Paraaortic lymph node (tissue), 1 donor: ENCODE measurements around the gene COL5A1.

- PRO-cap: no peak
Observed at GRCh38 chr9:134350612-134351697, 24.7 kb downstream of the RXRA start.

DNA sequence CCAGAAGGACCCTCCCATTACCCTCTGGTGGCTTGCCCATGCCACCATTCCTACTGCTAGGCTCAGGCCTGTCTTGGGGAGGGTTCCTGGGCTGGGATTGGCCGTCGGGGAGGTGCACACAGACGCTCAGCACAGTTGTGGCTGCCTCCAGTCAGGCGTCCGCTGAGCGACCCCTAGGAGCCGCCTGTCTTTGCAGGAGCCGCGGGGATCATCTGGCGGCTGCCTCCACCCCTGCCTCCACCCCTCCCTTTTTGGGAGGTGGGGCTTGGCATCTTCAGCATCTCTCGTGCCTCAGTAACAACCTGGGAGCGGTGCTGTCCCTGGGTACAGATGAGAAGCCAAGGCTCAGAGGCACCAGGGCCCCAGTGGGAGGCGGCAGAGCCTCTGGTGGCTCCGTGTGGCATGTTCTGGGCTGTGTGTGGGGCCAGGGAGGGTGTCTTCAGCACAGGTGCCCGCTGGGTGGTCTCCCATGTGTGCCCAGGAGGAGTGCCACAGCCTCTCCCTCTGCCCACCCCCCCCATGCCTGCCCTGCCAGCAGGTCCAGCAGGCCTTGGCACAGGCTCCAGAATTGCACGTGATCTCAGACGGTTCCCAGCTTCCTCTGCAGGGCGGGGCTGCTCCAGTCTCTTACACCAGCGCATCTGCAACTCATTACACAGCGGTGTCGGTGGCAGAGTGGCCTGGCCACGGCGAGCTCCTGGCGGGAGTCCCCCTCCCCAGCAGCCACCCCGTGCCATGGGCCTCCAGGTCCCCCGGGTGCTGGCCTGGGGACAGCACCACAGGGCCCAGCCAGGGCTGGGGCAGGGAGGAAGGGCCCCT is 39.8 kb downstream of the RXRA start:
- PRO-cap: unidirectional peak, plus-strand start at position 658 of the sequence

GRCh38 chr9:134396163-134396844 is 70.0 kb downstream of the RXRA start:
- PRO-cap: no peak

DNA sequence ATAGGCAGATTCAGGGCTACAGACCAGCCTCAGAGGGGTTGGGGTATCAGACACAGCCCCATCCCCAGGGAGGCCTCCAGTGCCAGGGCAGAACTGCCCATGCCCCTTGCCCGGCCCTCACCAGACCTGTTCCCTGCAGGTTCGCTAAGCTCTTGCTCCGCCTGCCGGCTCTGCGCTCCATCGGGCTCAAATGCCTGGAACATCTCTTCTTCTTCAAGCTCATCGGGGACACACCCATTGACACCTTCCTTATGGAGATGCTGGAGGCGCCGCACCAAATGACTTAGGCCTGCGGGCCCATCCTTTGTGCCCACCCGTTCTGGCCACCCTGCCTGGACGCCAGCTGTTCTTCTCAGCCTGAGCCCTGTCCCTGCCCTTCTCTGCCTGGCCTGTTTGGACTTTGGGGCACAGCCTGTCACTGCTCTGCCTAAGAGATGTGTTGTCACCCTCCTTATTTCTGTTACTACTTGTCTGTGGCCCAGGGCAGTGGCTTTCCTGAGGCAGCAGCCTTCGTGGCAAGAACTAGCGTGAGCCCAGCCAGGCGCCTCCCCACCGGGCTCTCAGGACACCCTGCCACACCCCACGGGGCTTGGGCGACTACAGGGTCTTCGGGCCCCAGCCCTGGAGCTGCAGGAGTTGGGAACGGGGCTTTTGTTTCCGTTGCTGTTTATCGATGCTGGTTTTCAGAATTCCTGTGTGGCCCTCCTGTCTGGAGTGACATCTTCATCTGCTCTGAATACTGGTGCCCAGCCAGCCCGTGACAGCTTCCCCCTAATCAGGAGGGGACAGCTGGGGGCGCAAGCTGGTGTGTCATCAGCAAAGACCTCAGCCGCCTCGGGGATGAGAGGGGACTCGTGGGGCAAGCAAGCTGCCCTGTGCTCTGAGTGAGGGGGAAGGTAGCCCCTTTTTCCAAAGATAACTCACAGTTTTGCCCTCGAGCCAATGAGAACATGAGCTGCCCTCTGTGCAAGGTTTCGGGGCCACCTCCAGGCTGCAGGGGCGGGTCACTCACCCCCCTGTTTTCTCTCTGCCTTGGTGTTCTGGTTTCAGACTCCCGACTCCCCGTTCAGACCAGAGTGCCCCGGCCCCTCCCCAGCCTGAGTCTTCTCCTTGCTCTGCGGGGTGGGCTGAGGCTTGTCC is 110.4 kb downstream of the RXRA start:
- PRO-cap: no peak

- PRO-cap: no peak
Observed at GRCh38 chr9:134488541-134489004, 153.0 kb upstream of the COL5A1 start.

- PRO-cap: no peak
Observed at GRCh38 chr9:134546319-134546955, 95.2 kb upstream of the COL5A1 start.

DNA sequence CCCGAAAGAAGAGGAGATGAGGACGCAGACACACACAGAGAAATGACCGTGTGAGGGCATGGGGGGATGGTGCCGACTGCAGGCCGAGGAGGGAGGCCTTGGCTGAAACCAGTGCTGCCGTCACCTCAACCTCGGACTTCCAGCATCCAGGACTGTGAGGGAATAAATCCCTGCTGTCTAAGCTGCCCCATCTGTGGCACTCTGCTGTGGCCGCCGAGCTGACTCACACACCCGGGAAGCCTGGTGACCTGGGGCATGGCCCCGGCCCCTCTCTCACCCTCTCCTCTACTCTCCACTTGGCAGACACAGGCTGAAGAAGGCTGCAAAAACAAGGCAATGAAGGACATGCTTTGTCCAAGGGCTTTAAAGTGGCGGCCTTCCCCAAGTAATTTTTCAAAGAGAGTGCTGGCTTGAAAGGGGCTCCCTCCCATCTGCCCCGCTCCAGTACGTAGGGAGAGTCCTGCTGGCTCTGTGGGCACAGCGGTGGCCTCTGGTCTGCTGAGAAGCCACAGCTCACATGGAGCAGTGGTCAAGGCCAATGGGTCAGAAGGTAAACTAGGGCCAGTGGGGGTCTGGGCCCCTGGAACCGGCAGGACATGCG is 4.2 kb upstream of the COL5A1 start:
- PRO-cap: no peak

DNA sequence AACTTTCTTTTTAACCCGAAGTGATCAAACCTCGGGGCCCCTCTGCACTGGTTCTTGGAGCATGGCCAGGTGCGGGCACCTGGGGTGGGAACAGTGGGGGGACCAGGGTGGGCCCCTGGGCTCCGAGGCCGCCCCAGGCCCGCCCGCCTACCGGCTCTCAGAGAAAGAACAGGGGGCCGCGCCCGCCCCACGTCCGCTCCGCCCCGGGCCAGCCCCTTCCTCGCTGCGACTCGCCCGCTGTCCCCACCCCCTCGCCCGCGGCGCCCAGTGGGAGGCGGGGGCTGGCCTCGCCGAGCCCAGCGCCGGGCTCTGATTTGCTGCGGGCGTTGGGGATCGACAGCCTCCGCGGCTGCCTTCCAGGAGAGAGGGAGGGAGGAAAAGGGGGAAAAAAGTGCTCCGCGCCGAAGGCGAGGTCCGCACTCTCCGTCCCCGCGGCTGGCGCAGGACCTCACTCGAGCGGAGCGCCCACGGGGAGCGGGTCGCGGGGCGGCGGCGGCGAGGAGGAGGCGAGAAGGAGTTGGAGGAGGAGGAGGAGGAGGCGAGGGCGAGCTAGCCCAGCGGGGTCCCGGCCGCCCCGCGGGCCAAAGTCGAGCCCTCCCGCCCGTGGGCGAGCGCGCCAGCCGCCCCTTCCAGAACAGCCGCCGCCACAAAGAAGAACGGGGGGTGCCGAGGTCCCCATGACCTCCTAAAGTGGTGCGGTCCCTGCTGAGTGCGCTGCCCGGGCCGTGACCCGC is at the start of gene COL5A1:
TSS of gene COL5A1 (plus strand) at position 413 of the 734 bp plus-strand sequence.
- PRO-cap: bidirectional peak, plus-strand start at position 399 of the sequence, minus-strand start at position 159 of the sequence

- PRO-cap: no peak
Observed at GRCh38 chr9:134643254-134643787, 1.7 kb downstream of the COL5A1 start.

- PRO-cap: no peak
Observed at GRCh38 chr9:134809029-134809525, 71.5 kb upstream of the FCN2 start.

DNA sequence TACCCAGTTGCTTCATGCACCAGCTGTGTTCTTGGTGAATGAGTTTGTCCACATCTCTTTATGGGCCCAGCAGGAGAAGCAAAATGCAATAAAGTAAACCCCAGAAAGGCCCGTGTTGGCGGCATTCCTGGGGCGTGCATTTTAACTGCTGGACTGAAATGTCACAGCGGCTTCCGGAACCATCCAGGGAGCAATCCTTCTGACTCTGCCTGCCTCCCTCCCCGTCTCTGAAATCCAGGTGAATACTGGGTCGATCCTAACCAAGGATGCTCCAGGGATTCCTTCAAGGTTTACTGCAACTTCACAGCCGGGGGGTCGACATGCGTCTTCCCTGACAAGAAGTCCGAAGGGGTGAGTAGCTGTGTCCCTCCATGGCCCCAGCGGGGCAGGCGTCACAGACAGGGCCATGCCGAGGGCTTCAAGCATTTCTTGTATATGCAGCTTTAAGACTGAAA is 55.0 kb upstream of the FCN2 start:
- PRO-cap: no peak

DNA sequence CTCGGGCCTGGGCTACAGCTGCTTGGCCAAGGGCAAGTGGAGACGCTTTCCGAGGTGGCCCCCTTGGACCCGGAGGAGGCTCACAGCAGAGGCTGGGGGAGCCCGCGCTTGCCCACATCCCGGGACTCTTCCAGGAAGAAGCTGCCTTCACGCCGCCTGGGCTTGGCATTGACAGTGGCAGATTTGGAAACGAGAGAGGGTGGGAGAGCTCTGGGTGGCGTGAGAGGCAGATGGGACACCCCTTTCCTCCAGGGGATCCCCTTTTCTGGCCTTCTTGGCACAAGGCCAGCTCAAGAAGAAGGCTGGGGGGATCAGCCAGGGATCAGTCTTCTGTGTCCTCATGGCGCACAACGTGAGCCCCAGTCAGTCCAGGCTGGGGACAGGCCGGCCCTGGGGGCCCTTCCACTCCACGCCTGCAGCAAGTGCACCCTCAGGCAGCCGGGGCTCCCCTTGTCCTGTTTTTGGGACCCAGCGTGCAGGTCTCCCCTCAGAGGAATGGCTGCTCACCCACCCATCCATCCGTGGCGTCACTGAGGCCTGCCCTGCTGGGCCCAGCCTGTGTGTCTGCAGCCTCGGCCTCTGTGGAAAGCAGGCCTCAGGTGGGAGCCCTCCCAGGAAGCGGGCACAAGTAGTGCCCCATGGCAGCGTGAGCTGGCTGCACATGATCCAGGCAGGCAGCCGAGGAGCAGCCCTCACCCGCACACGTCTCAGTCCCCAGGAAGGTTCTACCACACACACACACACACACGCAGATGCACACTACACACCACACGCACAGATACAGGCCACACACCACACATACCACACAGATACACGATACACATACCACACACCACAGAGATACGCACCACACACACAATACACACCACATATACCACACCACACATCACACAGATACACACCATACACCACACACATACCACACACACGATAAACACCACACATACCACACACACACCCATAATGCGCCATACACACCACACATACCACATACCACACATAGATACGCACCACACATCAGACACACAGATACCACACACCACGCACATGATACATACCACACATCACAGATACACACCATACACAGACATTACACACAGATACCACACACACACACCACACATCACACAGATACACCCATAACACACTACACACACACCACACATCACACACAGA is 52.5 kb upstream of the FCN2 start:
- PRO-cap: no peak

DNA sequence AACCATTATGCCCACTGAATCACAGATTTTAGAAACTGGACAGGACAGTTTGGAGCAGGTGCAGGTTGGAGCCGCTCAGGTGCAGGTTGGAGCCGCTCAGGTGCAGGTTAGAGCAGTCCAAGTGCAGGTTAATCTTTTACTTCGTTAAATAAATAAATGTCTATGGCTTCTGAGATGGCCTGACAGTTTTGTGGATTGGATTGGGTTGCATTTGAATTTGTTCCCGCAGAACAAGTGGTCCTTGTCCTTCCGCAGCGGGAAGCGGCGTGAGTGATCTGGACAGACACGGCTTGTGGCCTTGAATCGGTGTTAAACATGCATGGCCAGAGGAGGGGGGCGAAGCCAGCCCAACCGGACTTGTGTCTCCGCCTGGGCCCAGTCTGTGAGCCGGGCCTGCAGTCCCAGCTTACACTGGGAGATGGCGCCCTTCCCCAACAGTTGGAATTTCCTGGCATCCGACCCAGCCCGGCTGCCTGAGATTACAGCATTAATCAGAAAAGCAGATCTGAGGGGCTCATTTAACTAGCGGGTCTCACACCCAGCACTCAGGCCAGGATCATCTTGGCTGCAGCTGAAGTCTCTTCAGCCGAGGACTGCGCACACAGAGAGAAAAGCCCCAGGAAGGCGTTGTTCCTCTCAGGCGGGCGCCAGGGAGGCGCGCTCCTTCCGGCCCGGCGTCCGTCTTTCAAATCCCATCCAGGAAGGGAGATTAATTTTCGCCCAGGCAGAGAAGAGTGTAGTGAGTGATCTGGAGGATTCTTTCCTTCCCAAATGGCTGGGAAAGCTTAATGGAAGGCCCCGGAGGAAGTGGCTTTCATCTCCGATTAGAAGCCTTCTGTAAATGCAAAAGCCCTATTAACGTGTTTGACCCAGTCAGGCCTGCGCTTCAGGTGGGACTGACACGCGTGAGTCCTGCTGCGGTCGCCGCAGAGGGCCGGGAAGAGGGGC is 1.4 kb upstream of the OLFM1 start:
- PRO-cap: no peak

DNA sequence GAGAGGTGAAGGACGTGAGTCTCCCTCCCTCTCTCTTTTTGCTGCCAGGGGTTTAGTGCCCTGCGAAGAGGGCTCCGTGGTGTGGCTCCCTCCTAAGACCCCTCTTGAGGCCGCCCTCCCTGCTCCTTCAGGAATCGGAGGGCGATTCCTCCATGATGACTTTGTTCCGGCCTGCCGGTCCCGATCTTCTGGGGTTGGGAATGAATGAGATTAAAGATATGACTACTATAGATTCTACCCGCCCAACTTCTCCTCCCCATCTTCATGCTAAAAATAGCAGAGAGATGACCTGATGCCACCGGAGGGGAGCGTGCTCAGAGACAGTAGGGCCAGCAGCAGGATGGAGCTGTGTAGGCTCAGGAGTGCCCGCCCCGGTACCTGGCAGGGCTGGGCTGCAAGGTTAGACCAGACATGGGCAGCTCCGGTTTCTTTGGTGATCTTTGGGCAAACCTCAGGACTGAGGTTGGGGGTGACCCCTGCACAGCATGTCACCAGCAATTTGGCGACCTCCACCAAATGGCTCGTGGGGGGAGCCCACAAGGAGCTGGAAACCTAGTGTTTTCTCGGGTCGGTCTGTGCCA is 1.7 kb downstream of the OLFM1 start:
- PRO-cap: no peak

DNA sequence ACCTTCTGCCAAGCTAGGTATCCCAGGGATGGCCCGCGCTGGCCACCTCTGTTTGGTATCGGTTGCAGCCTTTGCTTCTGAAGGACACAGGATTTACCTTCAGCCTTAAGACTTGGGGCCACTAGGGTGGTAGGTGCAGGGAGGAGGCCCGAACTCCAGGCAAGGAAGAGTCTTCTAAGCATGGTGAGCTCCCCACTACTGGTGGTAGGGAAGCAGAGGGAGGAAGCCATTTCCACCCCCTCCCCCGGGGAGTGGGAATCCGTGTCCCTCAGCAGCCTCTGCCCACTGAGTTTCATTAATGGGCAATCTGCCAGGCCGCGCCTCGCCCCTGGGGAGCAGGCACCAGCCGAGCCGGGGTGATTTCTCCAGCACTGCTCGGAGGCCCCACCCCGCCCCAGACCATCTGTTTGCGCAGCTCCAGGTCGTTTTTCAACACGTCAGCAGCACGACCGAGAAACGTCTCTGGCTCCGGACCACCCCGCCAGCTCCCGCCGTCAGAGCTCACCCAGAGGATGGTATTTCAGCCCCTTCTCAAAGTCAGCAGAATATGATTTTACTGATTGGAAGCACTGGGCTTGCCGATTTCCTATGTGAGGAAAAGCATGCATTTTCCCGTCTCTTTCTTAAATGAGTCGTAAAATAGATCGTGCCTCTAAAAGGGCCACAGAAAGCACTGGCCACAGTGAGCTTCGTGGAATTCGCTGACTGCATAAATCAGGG is 46.8 kb downstream of the OLFM1 start:
- PRO-cap: no peak

- PRO-cap: no peak
Observed at GRCh38 chr9:135469361-135469837, 10.2 kb upstream of the PPP1R26 start.

DNA sequence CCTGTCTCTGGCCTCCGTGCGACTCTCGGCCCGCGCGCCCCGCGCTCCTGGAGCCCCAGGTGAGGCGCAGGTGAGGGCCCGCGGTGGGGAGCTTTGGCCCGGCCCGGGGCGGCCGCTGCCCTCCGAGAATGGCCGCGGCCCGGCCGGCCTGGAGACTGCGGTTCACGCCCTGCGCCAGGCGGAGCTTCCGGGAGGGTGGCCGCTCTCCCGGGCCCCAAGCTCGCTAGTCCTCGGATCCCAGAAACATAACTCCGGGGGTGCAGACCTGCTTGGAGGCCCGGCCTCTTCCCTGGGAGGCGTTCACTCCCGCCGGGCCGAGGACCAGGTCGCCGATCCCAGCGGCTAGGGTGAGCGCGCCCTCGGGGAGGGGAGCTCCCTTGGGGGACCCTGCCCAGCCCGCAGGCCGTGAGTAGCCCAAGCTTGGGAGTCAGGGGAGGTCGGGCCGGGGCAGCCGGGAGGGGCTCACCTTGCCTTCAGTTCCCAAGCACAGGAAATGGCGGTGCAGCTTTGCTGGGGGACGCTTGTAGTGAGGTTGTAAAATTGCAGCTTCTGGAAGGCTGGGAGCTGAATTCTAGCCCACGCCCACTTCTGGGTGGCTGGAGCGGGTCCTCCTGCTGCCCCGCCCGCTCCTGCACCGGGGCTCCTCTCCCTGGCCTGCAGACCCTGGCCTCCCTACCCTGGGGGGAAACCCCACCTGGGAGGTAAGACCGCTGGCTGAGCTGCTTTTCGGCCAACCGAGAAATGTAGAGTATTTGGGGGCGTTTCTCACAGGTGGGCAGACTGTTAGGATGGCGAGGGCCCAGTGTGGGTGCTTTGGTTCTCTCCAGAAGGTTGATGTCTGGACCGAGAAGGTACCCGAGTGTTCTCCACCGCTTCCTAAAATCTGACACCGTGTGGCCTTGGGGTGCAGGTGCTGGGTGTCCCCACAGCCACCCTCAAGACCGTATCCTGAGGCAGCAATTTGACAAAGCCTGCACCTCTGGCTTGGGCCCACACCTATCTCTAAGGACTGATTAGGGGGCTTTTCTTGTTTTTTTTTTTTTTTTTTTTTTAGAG is 953 bp downstream of the PPP1R26 start:
- PRO-cap: no peak

DNA sequence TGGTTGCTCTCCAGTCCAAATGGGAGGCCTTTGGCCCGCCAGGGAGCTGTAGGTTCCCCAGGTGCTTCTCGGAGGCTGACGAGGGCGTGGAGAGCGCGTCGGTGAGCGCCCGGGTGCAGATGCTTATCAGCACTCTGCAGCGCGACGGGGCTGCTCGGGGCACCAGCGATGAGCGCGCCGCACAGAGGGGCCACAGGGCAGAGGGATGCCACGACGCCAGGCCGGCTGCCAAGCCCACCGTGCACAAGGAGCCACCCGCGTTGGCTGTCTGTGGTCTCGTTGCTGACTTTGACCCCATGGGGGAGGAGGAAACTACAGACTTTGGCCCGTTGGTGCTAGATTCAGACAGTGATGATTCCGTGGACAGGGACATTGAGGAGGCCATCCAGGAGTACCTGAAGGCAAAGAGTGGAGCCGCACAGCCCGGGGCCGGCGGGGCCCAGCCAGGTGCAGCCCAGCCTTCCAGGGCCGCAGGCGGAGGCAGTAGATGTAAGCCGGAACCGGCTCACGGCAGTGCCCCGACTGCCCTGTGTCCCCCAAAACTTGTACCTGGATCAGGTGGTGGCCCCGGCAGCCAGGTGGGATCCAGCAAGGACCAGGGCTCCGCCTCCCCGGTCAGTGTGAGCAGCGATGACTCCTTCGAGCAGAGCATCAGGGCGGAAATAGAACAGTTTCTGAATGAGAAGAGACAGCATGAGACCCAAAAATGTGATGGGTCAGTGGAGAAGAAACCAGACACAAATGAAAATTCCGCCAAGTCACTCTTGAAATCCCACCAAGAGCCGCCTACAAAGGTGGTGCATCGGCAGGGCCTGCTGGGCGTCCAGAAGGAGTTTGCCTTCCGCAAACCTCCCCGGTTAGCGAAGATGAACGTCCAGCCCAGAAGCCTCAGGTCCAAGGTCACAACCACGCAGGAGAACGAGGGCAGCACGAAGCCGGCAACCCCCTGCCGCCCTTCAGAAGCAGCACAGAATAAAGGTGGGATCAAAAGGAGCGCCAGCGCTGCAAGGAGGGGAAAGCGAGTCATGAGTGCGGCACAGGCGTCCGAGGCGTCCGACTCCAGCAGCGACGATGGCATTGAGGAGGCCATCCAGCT is 5.3 kb downstream of the PPP1R26 start:
- PRO-cap: no peak

- PRO-cap: no peak
Observed at GRCh38 chr9:135505142-135505946, 4.9 kb downstream of the MRPS2 start.

- PRO-cap: no peak
Observed at GRCh38 chr9:135882527-135883130, 24.7 kb downstream of the CAMSAP1 start.